GM19240 (cell line): Measurements from ENCODE around the gene ACSM6.

GRCh38 chr10:94174412-94174933 is 180.7 kb downstream of the PLCE1 start:
- RRBS: no CpG with 5 or more reads among the region's 2 CpGs

GRCh38 chr10:94252210-94253005 is 110.3 kb downstream of the NOC3L start:
- RRBS: no CpG with 5 or more reads among the region's 12 CpGs

- RRBS: no CpG with 5 or more reads among the region's 5 CpGs
Measured at GRCh38 chr10:94495596-94495953, 50.0 kb upstream of the HELLS start.

DNA sequence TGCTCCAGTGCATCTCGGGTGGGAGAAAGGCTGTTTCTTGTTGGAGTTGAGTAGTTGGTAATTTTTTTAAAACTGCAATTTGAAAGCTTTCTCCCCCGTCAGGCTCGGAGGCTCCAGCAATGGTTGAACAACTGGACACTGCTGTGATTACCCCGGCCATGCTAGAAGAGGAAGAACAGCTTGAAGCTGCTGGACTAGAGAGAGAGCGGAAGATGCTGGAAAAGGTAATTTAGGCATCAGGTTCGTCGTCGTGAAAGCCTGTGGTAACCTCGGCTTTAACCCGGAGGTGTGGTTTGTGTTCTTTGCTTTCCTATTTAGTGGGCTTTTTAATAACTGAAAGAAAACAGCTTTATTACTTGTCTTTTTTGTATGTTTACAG is 676 bp downstream of the HELLS start:
- RRBS: no CpG with 5 or more reads among the region's 10 CpGs

- RRBS: no CpG with 5 or more reads among the region's 1 CpG
Measured at GRCh38 chr10:95193977-95194473, at the start of gene ACSM6. Gene ACSM6 (plus strand): TSS chr10:95194238.

- RRBS: no CpG with 5 or more reads among the region's 12 CpGs
Measured at GRCh38 chr10:95273372-95273996, 17.3 kb downstream of the PDLIM1 start.

GRCh38 chr10:95280673-95281153 is 10.1 kb downstream of the PDLIM1 start:
- RRBS: no CpG with 5 or more reads among the region's 2 CpGs

GRCh38 chr10:95286606-95287230 is 4.1 kb downstream of the PDLIM1 start:
- RRBS: no CpG with 5 or more reads among the region's 3 CpGs

DNA sequence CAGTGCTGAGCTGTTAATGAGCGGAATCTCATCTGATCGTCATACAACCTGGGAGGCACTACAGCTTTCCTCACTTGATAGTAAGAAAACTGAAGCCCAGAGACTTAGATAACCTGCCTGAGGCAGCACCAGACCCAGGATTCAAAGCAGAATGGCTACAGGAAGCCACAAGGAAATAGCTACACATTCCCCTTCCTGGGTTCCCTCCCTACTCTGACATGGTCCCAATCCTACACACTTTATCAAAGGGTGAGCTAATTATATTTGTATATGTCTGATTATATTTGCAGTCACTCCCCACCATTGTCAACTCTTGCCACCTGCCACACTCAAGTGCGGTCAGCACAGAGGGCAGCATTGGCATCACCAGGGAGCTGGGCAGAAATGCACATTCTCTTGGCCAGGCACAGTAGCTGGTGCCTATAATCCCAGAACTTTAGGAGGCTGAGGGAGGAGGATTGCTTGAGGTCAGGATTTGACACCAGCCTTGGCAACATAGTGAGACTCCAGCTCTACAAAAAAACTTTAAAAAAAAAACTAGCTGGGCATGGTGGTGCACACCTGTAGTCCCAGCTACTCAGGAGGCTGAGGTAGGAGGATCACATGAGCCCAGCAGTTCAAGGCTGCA is 114.1 kb upstream of the PDLIM1 start:
- RRBS: no CpG with 5 or more reads among the region's 3 CpGs

DNA sequence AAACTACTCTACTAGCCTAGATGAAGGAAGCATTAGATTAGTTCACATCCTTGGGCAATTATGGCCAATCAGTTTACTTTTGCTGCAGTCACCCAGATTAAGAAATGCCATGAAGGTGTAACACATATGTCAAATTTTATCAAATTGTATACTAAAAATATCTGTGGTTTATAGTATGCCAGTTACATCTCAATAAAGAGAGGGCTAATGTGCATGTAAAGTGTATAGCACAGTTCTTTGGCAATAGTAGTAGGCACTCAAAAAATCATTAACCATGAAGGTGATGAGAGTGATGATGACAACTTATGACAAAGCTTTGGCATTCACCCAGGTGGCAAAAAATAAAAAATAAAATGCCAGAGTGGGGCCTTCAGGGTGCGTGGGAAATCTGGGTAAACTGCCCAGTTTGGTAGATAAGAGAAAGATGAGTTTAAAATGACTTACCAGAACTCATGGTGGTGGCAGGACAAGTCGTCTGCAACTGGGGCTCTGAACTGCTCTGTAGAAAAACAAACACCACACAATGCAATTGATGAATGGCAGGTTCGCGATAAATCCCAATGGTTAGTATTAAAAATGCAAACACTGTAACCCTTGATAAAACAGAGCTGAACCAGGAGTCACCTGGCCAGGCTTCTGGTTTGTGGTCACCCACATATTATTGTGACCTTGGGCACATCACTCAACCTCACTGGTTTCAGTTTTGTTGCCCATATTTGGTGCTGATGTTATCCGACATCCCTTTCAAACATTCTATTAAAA is 120.3 kb downstream of the SORBS1 start:
- RRBS: no CpG with 5 or more reads among the region's 5 CpGs

DNA sequence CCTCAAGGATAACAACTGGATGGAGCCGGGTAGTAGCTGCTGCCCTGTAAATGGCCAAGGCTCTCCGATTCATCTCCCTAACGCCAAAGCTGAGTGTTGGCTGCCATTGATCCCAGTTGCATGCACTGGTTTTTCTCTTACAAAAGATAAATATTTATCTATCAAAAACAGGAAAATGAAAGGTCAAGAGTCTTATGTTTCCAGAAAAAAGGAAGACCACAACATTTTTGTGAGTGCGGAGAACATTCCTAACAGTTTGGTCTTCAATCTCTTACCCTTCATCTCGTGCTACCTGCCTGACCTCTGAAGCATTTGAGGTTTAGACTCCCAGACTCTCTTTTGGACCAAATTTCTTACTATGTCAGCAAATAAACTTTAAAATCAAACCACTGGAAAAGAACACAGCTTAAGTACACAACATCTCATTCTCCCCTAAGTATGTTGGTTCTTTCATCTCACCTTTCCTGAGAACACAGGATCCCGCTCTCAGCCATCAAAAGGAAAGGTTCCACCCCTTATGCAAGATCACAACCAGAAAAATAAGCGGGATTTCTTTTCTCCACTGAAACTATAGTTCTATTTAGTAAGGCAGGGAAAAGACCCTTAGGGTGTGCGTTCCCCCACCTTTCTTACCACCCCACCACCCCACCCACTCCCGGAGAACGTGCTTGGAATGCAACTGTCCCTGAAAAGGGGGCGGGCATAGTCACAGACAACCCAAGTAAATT is 61.5 kb downstream of the SORBS1 start:
- RRBS: 91% methylated on average over 1 of the region's 11 CpGs

DNA sequence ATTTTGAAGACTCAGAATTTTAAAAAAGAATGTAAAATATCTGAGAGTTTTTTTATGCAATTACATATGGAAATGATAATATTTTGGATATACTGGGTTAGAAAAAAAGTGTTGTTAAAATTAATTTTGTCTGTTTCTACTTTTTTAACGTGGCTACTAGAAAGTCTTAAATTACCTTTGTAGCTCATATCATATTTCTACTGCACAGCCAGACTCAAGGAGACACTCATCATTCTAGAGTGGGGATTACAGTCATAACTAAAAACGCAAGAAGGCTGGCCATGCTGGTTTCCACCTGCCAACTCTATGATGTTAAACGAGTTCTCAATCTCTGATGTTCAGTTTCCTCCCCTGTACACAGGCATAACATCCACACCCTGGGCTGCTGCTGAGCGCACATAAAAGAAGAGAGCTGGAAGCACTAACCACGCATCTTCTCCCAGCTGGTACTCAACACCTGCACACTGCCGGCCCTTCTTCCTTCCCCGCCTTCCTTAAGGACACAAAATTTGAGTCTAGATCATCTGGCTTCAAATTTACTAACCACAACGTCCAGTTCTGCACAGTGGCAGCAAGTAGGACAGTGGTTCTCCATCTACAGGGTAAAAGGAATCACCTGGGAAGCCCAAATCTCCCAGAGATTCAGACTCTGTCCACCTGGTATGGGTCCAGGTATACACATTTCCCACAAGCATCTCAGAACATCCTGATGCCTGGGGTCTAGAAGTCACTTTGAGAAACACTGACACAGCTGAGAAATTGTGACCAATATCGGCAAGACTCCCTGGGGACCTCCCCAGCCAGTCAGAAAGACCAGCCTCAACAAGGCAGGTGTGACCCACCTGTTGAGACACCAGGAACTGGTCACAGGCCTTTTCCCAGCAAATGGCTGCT is 60.4 kb downstream of the SORBS1 start:
- RRBS: no CpG with 5 or more reads among the region's 9 CpGs

GRCh38 chr10:95538910-95539397 is 22.2 kb downstream of the SORBS1 start:
- RRBS: no CpG with 5 or more reads among the region's 3 CpGs

DNA sequence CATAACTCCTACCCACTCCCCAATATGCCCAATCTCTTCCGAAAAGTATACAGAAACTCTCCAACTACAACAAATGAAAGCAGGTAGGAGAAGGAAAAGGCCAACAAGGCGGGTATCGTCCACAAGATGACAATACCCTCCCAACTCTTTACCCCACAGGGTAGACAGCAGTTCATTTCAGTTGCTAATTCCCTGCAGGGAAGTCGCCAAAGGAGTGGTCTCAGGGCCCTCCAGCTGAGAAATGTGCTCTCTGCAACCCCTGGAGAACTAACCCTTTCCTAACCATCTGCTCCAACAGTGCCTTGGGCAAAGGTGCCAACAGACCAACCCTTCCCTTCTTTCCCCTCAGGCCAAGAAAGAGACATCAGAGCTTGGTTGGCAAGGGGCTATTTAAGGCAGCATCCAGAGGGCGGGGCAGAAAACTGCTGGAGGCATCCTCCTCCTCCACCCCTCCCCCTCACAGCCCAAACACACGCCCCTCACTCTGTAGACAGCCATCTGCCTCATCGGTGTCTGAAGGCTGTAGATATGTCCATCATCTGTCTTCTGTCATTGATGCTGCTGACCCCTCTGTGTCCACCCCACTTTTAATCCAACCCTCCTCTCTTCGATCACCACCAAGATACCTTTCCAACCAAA is 1.7 kb downstream of the SORBS1 start:
- RRBS: no CpG with 5 or more reads among the region's 8 CpGs

GRCh38 chr10:95645936-95646640 is 10.4 kb downstream of the ALDH18A1 start:
- RRBS: no CpG with 5 or more reads among the region's 2 CpGs

GRCh38 chr10:95664049-95664387 is 7.5 kb upstream of the ALDH18A1 start:
- RRBS: no CpG with 5 or more reads among the region's 3 CpGs

DNA sequence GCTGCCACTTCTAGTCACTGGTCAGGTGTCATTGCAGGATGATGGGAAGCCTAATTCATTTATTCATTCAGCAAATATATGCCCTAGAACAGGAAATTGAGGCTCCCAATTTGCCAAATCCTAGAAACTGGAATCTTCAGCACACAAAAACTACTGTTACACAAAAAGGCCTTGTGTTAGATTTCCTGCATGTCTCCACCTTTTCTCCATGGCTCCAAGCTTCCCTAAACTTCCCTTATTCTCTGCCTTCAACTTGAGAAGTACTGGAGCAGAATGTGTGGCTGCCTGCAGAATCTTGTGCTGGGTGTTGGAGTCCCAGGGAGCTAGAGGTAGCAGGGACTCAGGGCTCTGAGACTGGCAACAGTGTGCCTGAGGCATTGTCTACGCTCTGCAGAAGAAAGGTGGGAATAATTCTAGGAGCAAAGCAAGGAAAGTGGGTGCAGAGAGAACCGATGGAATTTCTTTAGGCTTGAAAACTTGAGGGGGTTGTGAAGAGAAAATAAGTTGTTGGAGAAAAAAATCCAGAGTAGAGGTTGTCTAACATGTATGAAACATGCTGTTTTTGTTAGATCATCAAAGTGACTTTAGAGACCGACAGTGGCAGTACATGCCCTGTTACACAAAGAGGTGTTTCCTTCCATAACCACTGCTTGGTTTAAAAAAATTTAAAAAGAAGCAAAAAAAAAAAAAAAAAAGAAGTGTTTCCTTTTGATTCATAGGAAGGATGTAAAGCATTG is 5.7 kb downstream of the ENTPD1 start:
- RRBS: no CpG with 5 or more reads among the region's 3 CpGs

DNA sequence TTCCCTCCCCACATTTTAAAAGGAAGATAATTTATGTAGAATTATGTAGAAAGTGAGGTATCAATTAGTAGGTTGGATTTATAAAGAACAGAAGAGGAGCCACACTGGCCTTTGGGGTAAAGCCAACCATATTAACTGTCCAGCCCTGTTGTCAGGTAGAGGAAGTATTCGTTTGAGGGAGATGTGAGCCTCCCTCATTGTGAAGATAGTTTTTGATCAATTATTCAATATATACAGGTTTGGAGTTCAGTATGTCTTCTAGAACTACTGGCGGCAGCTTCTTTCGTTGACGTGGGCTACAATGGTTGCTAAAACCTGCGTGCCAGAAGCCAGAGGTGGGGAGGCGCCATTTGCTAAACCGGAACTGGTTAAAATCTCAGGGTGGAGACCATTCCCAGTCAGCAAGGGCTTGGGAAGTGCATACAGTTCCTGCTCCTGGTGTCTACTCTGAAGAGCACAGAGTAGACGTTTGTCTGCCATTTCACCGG is 721 bp upstream of the ZNF518A start:
- RRBS: 11% methylated on average over 1 of the region's 9 CpGs

GRCh38 chr10:96260055-96260560 is 11.3 kb downstream of the BLNK start:
- RRBS: no CpG with 5 or more reads among the region's 4 CpGs

- RRBS: no CpG with 5 or more reads among the region's 3 CpGs
Measured at GRCh38 chr10:96279257-96279588, 7.9 kb upstream of the BLNK start.